Hair follicle dermal papilla cell (primary cell): ENCODE measurements around the genes ATOH7 and FAM241B.

DNA sequence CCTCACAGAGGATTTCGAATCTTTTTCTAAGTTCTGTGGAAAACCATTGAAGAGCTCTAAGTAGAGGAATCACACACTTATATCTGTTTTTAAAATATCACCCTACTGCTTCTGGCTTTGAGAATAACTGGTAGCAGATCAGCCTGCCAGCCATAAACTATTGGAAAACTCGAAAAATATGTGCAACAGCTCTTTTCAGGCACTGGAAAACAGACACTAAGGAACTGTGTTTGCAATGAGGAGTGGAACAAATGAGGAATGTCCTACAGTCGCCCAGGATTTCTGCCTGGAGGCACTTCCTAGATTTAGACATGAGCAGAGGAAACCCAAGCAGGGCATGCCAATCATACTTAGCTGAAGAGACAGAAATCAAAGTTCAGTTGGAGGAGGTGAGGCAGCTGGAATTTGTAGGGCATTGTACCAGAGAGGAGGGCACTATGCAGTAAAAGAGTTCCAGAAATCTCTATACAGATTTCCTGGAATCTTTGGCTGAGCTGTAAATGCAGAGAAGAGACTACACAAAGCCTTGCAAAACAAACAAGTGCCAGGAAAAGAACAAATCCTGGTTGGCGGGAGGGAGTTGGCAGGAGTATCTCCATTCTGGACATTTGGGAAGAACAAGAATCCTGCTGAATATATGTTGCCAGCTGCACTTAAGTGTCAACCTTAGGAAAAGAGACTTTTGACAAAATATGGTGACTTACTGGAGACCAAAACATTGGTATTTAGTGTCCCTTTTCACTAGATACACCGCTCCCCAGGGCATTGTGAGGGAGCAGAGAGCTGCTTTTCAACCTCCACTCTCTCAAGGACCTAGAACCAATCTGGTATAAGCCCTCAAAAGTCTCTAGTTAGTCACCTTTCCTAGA lies 603.5 kb upstream of the LRRTM3 start:
- CAGE, long polyA plus RNA, result no peak

DNA sequence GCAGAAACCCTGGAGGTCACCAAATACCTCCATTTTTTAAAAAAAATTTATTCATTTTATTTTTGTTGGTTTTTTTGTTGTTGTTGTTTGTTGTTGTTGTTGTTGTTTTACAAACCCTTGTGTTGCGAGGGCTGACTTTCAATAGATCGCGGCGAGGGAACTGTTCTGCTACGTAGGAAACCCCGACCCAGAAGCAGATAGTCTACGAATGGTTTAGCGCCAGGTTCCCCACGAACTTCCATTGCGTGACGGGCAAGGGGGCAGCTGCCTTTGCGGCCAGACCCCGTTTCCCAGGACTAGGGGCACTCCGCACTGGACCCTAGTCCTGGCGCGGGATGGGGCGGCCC lies 119.5 kb downstream of the LRRTM3 start:
- CAGE, long polyA plus RNA, result no peak

DNA sequence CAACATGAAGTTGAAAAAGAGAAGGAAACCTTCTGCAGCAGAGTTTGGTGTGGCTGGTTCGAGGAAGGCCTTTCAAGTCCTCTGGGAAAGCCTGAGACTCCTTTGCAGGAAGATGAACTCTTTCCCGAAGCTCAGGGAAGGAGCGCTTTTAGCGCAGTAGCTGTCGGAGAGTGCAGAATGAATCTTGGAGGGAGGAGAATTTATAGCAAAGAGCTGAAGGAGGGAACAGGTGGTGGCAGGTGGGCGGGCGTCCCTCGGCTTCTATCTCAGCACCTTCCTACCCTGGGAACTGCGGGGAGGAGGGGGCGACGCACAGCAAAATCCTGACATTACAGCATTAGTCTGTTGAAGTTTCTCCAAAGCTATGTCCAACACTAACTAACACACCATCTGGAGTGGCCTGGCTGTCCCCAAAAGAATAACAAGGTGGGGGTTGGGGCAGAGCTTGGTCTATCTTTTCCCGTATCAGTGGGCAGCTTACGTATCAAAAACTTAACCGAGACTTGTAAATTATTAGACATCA lies at the start of gene ATOH7:
ATOH7 (minus strand) TSS at position 176 of the 523 bp plus-strand sequence.
- CAGE, long polyA plus RNA, result no peak

GRCh38 chr10:68526542-68526855 lies 824 bp downstream of the SLC25A16 start:
- CAGE, long polyA plus RNA, result no peak

GRCh38 chr10:68903984-68904446 lies 2.9 kb downstream of the DDX50 start:
- CAGE, long polyA plus RNA, result no peak

DNA sequence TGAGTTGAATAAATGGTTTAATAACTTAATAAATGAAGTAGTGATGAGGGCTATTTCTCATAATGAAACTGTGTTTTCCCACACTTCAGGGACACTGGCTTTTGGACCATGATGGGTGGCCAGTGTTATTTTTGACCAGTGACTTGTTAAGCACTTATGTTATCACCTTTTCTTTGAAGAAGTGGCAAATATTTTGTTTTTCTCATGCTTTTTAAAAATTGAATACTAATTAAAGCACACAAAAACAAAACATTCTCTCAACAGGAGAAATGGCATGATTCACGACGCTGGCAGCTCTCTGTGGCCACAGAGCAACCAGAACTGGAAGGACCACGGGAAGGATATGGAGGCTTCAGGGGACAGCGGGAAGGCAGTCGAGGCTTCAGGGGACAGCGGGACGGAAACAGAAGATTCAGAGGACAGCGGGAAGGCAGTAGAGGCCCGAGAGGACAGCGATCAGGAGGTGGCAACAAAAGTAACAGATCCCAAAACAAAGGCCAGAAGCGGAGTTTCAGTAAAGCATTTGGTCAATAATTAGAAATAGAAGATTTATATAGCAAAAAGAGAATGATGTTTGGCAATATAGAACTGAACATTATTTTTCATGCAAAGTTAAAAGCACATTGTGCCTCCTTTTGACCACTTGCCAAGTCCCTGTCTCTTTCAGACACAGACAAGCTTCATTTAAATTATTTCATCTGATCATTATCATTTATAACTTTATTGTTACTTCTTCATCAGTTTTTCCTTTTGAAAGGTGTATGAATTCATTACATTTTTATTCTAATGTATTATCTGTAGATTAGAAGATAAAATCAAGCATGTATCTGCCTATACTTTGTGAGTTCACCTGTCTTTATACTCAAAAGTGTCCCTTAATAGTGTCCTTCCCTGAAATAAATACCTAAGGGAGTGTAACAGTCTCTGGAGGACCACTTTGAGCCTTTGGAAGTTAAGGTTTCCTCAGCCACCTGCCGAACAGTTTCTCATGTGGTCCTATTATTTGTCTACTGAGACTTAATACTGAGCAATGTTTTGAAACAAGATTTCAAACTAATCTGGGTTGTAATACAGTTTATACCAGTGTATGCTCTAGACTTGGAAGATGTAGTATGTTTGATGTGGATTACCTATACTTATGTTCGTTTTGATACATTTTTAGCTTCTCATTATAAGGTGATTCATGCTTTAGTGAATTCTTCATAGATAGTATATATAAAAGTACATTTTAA lies 5.9 kb upstream of the KIFBP start:
- CAGE, long polyA plus RNA, result no peak

DNA sequence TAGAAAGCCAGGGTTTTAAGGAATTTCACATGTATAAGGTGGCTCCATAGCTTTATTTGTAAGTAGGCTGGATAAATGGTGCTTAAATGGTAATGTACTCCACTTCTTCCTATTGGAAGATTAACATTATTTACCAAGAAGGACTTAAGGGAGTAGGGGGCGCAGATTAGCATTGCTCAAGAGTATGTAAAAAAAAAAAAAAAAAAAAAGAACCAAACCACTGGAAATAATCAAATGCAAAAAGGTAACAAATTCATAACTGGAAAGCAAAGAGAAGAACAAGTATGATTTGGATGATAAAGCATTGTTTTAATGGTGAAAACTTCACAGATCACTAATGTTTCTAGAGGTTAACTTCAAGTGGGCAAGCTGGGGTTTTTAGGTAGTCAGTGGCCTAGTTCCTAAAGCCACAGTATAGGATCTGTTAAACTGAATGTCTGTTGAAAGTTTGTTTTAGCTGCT lies 5.1 kb upstream of the KIFBP start:
- CAGE, long polyA plus RNA, result no peak

- CAGE, long polyA plus RNA, result no peak
Measured at GRCh38 chr10:69045295-69046383, 42.3 kb upstream of the SRGN start.

GRCh38 chr10:69051960-69052780 lies 35.7 kb upstream of the SRGN start:
- CAGE, long polyA plus RNA, result no peak

GRCh38 chr10:69093342-69094029 lies 5.6 kb downstream of the SRGN start:
- CAGE, long polyA plus RNA, result no peak

GRCh38 chr10:69103755-69104951 lies 16.2 kb downstream of the SRGN start:
- CAGE, long polyA plus RNA, result no peak

DNA sequence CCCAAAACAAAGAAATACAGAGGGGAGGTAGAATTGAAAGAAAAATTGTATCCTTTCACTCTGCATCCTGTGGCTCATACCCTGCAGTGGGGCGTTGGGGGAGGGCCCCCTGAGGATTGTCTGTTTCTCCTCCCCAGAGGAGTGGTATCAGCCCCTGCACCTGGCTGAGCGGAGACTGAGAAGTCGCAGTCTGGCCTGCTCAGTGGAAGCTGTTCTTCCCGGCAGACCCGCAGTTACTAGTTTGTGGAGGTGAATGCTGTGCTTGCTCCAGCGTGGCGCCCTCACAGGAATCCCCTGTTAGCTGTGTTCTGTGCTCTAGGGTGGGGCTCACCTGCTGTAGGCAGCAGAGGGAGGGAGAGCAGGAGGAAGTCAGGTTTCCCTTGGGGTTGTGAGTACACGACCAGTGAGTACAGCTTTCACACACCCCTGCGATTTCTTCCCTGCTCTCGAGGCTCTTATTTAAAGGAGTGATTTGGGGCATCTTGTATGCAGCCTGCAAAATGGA lies 25.9 kb downstream of the HK1 start:
- CAGE, long polyA plus RNA, result no peak

DNA sequence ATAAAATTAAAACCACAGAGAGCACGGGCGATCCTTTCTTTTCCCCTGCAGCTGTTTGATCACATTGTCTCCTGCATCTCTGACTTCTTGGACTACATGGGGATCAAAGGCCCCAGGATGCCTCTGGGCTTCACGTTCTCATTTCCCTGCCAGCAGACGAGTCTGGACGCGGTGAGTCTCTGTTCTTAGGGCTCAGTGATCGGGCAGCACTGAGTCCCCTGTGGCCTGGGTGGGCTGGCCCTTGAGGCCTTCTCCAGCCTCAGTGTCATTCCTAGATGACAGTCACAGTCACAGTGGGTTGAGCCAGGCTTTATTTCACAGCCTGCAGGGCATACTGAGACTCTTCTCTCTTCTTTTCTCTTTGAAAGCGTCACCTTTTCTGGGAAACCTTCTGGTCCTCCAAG lies 32.0 kb downstream of the TACR2 start:
- CAGE, long polyA plus RNA, result no peak

DNA sequence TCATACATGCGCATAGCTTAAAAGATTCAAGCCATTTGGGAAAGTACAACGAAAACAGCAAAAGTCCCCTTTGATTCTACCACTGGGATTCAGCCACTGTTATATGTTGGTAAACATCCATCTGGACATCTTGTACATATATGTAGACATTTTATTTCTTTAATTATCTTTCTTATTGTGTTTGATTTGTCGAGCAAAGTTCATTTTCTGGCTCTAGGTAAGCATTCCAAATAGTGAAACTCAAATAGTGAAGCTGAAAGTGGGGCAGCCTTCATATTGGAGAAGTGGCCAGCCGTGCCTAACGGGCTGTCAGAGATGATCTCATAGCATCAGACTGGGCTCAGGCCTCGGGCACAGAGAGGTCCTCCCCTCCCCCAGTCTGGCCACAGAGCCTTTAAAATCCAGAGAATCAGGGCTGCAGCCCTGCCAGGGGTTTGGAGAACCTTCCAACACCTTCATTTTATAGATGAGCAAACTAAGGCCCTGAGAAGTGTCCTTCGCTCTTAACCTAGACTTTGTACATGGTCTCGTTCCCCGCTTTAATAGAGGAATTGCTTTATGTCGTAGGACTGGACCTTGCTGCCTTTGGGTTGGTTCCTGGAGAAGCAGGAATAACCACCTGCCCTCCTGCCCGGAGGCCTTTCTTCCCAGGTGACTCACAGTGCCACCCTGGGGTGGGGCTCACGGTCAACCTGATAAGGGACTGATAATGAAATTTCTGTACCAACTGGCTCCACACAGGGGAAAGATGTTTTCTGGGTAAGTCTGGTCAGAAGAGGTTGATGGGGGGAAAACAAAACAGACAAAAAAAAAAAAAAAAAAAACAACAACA lies 7.3 kb downstream of the TSPAN15 start:
- CAGE, long polyA plus RNA, result no peak

DNA sequence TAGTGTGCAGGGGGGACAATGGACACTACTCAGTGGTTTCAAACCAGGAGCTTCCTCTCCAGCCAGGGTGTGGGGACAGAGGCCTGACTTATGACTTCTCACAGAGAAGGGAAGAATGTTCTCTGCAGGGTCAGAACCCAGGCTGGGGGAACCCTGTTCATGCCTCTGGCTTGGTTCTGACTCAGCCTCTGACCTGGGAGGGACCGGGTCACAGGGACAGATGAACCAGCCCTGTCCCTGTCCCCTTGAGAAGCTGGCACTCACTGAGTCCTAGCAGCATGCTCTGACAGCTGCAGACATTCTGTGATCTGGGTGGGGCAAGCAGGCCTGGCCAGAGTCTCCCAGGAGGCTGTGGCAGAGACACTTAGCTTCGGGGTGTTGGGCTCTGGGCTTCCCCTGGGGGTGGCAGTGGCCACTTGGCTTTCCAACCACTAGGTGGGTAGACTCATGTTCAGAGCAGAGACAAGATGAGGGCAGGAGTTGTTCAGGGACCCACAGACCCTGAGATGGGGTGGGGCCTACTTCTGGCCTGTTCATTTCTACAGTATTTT lies 13.6 kb downstream of the TSPAN15 start:
- CAGE, long polyA plus RNA, result no peak

DNA sequence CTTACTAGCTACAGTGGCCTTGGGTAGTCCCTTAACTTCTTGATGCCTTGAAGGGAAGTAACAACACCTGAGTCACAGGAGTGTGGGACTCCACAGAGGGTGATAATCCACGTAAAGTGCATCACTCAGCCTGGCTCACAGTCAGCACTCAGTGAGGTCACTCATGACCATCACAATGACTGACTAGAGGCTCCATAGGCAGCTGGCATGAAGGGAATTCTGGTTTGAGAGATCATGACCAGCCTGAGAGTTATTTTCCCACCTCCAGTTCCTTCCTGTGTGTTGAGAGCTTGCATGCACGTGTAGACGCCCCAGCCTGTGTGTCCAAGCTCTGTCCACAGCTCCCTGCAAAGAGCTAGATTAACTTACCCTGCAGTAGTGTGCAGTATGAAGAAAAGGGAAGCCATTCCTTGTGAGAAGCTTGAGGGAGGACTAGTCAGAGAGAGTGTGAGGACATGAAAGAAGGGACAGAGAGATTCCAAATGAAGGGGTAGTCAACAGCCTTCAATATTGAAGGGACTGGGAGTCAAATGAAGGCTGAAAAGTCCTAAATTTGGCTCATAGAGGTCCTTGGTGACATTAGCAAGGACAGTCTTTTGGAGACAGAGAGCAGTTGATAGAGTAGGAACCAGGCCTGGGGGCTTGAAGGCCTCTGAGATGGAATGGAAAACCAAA lies 34.6 kb downstream of the NEUROG3 start:
- CAGE, long polyA plus RNA, result no peak

DNA sequence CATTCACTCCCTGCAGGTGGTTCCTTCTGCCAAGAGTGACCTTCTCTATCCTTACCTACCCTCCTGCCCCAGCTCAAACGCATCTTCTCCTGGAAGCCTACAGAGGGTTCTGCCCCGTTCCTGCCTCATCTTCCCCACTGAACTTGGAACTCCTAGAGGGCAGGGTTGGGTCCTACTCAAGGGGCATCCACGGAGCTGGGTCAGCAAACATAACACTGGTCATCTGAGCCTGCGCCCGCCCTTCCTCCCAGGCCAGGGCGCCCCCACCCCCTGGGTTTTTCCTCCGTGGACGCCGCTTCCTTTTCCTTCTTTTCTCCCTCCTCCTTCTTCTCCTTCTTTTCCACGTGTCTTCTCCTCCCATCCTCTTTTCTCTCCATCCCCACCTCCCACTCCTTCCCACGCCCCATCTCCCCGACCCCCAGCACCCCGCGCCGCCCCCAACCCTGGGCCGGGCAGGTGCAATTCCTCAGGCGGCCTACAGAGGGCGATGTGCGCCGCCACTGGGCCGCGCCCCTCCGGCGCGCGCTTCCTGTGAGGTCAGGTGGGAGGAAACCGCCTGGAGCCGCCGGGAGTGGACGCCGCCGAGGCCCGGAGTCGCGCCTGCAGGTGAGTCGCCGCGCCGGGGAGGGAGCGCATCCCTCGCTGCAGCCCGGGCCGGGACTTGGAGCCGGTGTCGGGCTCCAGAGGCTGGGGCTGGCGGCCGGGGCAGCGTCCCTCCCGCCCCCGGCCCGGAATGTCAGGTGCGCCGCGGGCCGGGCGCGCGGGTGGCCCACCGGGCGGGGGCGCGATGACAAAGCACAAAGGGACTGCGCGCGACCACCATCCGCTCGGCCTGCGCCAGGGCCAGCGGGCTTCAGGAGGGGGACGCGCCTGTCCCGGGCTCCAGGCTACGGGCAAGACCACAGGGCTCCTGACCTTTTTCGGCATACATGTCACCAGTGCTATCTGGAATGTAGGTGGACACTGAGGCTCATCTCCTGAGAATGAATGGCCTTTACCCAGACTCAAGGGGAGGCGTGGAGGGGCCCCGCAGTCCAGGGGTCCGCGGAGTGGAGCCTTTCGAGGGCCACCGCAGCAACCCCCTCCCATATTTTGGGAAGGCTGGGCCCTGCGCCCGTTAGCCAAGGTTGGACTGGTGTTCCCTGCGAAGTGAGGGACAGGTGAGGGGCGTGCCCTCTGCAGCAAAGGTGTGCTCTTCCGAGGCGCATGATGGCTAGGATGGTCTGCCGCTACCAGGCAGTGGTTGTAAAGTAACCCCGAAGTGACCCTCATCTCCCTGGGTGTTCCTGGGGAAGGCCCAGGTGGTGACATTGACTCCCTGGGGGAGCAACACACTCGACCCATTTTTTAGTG lies at the start of gene FAM241B:
FAM241B (plus strand) TSS at position 540 of the 1,353 bp plus-strand sequence.
- CAGE, long polyA plus RNA, result no peak

GRCh38 chr10:69684026-69685209 lies 54.4 kb downstream of the FAM241B start:
- CAGE, long polyA plus RNA, result no peak

GRCh38 chr10:69883427-69883872 lies 81.7 kb downstream of the COL13A1 start:
- CAGE, long polyA plus RNA, result no peak

DNA sequence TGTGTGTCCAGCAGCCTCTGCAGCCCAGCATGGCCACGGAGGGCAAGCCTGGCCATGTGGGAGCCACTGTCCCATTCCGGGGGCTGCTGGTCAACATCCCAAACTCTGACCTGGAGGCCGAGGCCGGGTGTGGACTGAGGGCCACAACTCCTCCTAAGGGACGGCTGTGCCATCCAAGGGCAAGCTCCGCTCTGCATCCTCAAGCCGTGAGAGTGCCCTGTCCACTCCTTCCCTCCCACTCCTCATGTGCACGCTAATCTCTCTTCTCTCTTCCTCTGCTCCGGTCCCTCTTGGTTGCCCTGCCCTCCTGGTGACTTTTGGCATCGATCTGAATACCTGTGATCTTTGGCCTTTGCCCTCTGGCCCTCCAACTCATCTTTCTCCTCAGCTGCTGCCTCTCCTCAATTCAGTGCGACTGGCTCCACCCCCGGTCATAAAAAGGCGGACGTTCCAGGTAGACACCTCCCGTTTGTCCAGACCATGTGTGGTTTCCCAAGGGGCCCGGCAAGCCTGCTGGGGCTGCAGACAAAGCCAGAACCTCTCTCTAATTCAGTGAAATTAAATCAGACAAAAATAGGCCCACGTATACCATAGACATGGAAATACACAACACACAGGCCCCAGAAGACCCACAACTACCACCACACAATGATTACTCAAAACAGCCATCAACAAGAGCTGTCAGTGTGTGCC lies 96.7 kb downstream of the COL13A1 start:
- CAGE, long polyA plus RNA, result no peak